Bronchus (tissue), 1 donor: Measurements from ENCODE around the genes MRAP2 and SMIM8.

DNA sequence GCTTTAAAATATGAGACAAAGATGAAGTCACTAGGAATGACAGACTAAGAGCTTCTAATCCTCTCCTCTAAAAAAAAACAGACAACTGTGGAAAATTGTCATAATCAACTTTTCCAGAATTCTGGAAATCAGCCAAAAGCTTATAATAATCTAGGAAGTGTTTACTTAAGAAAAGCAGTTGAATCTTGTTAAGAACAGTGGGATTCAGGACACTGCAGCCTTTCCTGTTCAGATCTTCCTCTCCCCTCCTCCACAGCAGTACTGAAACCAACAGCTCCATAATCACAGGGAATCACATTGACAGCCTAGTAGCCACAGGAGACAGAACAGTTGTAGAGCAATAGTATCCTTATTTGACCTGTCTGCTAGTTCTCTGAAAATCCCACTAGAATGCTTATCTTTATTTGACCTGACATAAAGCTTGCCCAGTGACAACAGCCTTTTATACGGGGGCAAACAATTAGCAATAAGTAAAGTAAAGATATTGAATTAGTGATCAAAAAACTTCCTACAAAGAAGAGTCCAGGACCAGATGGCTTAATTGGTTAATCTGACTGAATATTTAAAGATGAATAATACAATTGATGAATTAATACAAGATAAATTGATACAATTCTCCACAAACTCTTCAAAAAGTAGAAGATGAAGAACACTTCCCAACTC is 41.5 kb downstream of the IBTK start:
- PRO-cap: no peak

- PRO-cap: no peak
Measured at GRCh38 chr6:83085981-83086574, 18.6 kb downstream of the DOP1A start.

GRCh38 chr6:83221672-83221989 is 28.5 kb downstream of the RWDD2A start:
- PRO-cap: no peak

- PRO-cap: unidirectional peak, plus-strand start at chr6:83334179
Measured at GRCh38 chr6:83334063-83334279, 96.9 kb downstream of the ME1 start.

DNA sequence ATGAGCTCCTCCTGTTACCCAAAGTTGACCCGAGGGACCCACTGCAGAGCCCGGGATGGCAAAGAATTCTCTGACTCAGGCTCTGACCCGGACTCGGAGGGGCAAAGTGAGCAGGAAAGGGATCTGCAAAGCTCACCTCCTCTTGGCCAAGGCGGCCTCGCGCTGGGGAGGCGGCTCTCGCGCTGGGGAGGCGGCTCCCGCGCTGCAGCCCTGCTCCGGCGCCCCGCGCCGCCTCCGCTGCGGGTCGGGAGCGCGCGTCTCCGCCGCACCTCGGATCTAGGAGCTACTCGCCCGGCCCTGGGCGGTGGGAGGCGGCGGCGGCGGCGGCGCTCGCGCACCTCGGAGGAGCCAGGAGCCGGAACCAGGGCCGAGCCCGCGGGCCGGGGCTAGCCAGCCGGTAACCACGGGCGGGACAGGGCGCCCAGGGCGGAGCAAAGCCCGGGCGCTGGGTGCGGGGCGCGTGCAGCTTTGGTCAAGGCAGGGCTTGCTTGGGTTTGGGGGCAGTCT is at the start of gene MRAP2:
TSS of gene MRAP2 (plus strand) at position 286 of the 507 bp plus-strand sequence.
- PRO-cap: no peak

- PRO-cap: no peak
Measured at GRCh38 chr6:84269733-84270612, 42.5 kb upstream of the CEP162 start.

- PRO-cap: no peak
Measured at GRCh38 chr6:84583702-84584172, 180.7 kb downstream of the TBX18 start.

GRCh38 chr6:84777850-84778277 is 13.5 kb upstream of the TBX18 start:
- PRO-cap: unidirectional peak, minus-strand start at chr6:84778082

GRCh38 chr6:84791199-84791780 is 26.9 kb upstream of the TBX18 start:
- PRO-cap: no peak

DNA sequence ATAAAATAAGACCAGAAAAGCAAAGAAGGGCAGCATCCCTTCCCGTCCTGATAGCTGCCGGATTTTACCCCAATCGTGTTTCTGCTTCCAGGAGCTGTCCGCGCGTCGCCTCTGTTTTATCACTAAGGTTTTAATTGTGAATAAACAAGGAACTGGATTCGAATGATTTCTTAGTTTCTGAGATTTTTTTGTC is 708 bp upstream of the NT5E start:
- PRO-cap: no peak

GRCh38 chr6:85449776-85449816 is 287 bp upstream of the NT5E start:
- PRO-cap: no peak

DNA sequence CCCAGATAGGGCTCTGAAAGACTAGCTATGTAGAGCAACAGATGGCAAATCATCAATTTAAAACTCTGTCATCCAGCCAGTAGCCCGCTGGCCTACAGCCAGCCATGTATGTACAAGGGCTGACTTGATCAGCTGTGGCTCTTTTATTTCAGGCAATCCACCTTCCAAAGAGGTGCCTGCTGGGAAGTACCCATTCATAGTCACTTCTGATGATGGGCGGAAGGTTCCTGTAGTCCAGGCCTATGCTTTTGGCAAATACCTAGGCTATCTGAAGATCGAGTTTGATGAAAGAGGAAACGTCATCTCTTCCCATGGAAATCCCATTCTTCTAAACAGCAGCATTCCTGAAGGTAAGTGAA is 35.2 kb downstream of the NT5E start:
- PRO-cap: no peak

- PRO-cap: no peak
Measured at GRCh38 chr6:85611479-85612681, 18.2 kb upstream of the SNX14 start.

DNA sequence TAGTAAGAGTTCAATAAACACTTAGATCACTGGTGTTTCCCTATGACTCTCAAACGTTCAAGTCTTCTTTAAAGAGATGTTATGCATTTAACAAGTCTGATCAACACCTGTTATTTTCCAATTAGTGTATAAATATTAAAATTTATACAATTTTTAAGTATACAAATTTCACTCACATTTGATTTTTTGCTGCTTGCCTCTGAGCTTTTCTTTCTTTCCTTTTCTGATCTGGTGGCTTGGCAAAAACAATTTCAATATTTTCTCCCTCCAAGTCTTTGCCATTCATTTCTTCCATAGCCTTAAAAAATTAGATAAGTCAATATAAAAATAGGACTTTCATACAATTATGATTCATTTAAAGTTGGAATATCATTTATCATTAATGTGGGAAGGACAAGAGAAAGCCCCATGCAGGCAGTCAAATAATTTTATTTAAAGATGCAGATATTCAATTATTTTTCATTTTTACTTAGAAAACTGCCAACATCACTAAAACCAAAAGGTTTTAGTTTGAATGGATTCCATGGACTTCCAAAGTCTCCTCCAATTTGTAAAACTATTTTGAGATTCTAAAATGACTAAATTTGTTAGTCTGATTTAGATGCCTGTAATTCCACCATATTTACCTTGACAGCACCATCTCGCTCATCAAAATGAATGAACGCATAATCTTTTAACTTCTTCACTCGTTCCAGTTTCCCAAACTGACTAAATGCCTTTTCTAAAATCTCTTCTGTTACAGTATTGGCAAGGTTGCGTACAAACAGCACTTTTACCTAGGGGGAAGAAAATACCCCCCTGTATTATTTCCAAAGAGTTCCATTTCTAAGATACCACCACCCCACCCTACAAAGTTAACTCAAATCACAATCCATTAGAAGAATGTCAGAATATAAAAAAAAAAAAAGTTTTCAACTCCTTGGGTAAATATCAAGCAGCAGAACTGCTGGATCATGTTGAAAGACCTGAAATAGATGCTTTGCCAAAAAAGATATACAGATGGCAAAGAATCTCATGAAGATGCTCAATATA is 23.7 kb downstream of the SYNCRIP start:
- PRO-cap: no peak

DNA sequence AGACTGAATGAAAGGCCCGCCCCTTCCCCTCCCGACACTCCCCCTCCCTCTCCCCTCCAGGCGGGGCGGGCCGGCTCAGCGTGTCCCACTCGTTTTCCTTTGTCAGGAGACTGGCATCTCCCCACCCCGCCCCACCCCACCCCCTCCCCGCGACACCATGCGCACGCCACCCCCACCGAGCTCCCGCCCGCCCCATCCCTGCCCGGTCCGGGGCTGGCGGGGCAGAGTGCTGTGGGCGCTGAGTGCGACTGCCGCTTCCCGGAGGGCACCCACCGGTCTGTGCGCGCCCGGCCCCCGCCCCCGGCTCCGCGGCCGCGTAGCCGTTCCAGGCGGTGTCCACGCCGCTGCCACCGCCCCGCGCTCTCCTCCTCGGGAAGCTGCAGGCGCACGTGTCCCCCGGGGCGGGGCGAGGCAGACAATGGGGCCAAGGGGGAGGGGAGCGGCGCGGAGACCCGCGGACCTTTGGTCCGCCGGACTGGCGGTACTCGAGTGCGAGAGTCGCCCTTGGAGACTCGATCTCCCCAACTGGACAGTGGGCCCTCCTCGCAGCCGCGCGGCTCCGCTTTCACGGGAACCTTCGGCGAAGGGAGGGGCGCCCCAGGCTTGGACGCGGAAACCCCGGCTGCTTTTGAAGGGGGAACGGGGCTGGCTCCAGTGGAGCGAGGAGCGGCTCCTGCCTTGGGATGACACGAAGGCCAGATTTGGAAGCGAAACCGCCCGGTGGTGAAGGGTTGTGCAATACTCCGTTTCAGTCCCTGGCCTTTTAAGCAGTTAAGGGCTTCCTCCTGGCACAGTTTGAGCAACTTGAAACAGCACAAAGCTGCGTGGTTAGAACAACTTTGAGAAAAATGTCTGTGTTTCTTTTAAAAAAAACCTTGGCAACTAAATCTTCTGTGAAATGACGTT is 1.0 kb upstream of the SYNCRIP start:
- PRO-cap: bidirectional peak, plus-strand start at position 59 of the sequence, minus-strand start outside the sequence; bidirectional peak, plus-strand start at position 224 of the sequence, minus-strand start at position 379 of the sequence

DNA sequence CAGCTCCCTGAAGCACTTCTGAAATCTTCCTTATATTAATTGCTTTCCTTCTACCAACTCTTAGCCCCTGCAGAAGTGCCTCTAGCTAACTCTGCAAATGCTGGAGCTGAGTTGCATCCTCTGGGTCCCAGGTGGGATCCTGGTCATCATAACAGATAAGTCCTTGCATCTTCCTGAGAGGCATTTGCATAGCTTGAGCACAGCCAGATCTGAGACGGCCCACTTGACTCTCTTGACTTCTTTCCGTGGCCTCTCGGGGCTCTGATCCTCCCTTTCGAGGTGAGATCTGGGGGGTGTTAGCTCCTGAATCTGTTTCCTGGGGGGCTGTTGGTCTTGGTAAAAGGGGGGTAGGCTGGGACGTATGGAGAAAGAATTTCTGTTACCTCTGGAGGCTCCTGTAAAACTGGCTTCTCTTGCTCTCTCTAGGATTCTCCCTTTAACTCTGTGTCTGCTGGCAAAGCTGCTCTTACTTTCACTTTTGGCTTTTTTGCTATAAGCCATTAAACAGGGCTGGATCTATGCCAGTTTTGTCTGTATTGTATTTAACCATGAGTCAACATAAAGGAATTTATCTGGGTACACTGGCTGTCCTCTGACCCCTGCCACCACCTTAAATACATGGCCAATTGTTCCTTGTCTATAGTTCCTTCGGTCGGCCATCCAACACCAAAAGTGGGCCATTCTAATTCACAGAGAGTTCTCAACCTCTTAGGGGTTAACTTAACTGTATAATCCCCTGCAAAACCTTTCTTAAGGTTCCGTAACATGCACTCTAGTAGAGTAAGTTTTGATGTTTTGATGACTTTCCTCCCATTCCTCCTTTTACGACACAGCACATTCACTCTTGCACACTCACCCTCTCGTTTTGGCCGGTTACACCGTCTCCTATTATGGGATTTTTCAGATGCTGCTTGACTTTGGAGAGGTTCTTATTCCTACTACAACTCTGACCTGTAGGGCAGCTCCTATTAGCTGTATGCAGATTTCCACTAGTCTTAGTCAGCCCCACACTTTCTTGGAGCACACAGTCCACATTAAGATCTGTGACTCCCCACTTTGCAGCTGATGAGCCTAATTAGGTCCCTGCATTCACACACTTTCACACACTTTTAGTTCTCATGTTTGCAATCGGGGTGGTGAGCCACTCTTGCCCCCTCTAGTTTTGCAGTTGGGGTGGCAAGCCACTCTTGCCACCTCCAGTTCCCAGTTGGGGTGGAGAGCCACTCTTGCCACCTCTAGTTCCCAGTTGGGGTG is 223.4 kb upstream of the SYNCRIP start:
- PRO-cap: no peak

DNA sequence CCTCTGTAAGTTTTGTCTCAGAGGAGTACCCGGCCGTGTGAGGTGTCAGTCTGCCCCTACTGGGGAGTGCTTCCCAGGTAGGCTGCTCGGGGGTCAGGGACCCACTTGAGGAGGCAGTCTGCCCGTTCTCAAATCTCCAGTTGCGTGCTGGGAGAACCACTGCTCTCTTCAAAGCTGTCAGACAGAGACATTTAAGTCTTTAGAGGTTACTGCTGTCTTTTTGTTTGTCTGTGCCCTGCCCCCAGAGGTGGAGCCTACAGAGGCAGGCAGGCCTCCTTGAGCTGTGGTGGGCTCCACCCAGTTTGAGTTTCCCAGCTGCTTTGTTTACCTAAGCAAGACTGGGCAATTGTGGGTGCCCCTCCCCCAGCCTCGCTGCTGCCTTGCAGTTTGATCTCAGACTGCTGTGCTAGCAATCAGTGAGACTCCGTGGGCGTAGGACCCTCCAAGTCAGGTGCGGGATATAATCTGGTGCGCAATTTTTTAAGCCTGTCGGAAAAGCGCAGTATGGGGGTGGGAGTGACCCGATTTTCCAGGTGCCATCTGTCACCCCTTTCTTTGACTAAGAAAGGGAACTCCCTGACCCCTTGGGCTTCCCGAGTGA is 414.6 kb upstream of the SYNCRIP start:
- PRO-cap: no peak

- PRO-cap: bidirectional peak, plus-strand start at chr6:87322610, minus-strand start at chr6:87322502
Measured at GRCh38 chr6:87322364-87322723, at the start of gene SMIM8. SMIM8 (plus strand) TSS chr6:87322588.

DNA sequence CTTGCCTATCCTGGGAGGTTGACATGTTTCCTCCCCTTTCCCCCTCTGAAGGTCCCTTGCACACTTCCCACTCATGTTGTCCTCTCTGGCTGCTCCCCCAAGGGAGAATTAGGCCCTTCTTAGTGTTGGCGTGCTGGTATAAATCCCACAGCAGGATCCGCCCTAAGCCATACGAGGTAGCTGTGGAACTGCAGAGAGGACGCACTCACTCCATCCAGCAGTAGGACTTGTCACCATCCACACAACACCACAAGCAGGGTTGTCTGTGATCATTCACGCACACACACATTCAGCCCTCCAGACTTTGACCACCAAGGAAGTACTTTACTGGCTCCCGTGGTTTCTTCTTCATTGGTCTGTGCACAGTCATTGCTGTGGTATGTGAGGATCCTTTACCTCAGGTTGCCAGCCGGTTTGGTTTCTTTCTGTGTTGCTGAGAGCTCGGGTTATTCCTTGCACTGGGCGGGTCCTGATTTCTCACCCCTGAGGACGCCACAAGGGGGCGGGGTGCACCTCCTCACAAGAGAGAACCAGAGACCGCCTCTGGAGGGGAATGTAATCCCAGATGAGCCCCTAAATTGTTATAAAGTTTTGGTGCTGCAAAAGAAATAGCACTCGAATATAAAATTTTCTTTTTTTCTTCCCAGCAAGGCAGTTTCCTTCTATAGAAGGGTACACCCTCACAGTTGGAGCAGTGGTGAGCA is 11.1 kb downstream of the SLC35A1 start:
- PRO-cap: no peak

DNA sequence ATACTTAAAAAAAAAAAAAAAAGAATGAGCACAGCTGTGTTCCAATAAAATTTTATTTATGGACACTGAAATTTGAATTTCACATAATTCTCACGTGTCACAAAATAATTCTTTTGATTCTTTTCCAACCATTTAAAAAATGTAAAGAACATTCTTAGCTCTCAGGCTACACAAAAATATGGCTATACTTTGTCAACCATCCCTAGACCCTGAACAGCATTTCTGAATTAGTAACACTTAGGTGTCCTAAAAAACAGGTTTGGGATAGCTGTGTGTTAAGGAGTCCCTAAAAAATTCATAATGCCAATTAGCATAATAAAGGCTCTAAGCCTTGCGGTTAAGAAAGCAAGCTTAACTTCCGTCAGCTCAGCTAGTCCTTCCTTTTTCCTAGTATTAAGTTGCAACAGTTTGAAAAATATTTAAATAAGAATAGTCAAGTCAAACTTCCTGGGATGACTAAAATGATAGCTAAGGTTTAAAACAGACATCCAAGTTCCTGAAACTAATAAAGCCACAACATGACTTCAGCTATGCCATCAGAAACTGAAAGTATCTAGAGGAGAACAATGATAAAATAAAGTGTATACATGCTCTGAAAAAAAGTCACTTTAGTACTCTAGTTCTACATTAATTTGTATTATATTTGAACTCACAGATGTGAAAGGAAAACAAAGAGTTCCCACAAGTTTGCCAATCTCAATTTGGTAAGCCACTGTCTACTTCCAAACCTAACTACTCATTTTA is 3.5 kb downstream of the AKIRIN2 start:
- PRO-cap: no peak